Bronchus fibroblast of lung (primary cell): ENCODE measurements around the genes RPTOR and SLC38A10.

DNA sequence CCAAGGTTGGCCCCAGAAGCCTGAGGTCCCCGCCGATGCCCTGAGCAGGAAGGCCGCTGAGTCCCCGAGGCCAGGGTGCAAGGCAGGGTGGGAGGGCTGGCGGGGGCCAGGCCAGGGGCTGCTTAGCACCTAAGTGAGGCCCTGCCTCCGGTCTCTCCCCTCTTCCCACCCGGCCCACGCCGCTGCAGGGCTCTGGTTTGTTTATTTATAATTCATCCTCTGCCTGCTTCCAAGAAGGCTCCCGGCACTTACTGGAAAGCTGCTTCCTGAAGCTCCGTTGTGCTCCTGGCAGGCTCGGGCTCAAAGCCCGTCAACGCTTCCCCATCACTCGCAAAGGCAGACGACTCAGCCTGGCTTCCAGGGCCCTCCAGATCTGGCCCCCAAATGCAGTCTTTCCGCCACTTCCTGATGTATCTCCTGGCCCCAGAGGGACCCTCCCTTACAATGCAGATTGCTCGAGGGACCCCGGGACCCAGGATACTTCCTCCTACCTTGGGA is 26.1 kb downstream of the NPTX1 start:
- RAMPAGE, long total RNA, result no peak

GRCh38 chr17:80456781-80457262 is 19.6 kb downstream of the NPTX1 start:
- RAMPAGE, long total RNA, result no peak

DNA sequence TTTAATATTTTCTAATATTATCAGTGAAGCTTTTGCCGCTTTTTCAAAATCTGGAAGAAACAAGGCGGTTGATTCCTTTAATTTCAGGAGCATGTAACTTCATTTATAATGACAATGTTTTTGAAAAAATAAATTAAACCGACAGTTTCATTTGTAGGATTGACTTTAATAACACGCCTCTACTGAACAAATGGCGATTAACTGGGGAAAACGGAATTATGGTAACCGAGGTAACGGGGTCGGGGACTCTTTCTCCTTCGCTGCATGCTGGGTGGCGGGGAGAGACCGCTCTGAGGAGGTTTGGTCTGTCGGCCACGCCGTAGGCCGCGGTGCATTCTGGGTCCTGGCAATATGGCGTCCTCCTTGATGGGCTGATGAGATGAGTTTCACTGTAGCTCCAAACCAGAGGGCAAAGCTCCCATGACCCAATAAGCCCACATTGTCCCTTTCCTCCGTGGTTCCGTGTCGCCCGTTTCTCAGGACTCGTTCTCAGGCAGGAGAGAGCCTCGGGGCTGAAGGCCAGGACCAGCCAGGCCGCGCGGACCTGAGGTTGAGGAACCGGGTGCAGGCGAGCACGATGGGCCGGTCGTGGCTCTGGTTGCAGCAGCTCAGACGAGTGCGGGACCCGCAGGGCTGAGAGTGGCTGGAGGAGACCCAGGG is at the start of gene RPTOR:
RPTOR (plus strand) TSS at position 341 of the 660 bp plus-strand sequence.
- RAMPAGE, long total RNA, result no peak

DNA sequence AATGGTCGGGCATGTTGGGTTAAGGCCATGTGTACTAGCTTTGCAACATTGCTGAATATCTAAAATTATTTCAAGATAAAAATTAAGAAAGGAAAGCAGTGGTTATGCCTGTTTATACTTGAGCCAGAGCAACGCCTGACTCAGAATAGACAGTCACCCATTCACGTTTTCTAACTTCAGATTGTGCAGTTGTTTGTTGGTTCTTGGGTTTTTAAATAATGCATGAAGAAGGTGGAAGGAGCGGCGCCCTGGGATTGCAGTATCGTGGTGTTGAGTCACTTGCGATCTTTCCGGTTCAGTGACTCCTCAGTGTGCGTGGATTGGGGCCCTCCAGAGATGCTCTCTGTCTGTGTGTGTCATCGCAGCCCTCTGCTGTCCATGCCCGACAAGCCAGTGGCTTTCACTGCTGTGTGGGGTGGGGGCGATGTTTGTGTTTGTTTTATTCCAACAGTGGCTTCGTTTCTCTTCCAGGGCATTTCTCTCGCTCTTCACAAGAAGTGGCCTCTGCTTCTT is 133.9 kb downstream of the RPTOR start:
- RAMPAGE, long total RNA, result no peak

GRCh38 chr17:80725978-80726198 is 181.2 kb downstream of the RPTOR start:
- RAMPAGE, long total RNA, result no peak

DNA sequence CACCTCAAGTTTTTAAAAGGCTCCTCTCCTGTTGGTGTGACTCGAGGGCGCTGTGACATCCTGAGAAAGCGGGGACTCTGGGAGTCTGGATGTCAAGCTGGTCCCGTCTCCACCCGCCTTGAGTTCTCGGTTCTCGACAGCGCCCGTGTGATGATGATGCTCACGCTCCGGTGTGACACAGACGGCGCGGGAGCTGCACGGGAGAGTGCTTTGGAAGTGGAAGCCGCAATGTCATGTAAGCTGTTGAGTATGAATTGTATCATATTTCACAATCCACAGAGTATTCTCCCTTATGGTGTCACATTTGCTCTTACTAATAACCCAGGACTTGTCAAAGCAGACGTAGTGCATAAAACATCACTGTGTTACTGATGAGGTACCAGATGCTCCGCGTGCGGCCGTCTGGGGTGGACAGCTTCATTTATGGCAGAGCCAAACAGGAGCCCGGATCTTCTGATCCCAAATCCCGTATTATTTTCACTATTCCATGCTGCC is 217.5 kb upstream of the CHMP6 start:
- RAMPAGE, long total RNA, result no peak

- RAMPAGE, long total RNA, result no peak
Observed at GRCh38 chr17:80779806-80780873, 211.5 kb upstream of the CHMP6 start.

DNA sequence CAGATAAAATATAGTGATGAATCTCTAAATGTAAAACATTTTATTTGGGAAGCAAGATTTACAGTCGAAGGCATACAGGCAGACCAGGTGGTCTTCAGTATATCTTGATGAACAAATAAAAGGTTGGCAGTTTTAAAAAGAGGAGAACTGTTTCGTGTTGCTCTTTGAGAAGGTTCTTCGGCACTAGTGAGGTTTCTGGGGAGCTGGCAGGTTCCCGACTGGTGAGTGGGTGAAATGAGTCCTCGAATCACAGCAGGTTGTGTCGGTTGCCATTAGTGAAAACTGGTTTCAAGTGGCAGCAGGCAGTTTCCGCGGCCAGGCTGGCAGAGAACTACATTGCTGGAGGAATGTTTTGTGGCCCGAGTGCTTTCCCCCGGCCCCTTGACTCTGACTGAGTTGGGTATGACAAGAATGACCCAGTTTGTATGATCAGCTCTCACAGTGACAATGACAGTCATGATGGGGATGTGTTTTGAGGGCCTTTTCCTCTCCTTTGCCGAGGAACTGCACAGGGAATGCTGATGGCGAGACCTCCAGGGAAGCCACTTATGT is 206.3 kb upstream of the CHMP6 start:
- RAMPAGE, long total RNA, result no peak

DNA sequence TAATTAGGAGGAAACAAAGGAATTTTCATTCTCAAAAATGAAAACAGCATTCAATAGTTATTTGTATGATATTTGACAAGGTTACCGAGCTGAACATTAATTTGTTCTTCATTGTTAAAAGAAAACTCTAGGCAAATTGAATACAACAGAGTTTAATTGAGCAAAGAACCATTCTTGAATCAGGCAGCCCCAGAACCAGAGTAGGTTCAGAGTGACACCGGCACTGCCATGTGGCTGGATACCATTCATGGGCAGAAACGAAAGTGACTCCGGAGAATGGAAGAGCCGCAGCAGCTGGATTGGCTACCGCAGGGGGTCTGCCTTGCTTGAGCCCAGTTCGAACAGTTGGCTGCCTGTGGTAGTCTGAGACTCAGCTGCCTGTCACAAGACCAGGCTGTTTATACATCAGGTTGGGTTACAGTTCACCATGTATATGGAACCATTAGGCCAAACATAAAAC is 205.3 kb upstream of the CHMP6 start:
- RAMPAGE, long total RNA, result no peak

DNA sequence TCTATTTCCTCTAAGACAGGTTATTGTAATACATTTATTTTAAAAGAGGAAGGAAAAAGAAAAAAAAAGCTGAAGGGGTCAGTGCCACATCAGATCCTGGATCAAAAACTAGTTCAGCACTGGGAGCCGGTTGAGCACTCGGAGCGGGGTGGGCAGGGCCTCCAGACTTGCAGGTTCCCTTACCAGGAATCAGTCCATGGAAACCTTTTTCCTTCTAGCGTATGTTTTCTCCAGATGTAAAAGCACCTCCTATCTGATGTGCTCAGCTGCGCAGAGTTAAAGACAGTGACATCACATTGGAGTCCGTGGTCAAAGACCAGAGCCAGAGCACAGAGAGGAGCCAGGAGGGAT is 167.1 kb upstream of the CHMP6 start:
- RAMPAGE, long total RNA, result no peak

DNA sequence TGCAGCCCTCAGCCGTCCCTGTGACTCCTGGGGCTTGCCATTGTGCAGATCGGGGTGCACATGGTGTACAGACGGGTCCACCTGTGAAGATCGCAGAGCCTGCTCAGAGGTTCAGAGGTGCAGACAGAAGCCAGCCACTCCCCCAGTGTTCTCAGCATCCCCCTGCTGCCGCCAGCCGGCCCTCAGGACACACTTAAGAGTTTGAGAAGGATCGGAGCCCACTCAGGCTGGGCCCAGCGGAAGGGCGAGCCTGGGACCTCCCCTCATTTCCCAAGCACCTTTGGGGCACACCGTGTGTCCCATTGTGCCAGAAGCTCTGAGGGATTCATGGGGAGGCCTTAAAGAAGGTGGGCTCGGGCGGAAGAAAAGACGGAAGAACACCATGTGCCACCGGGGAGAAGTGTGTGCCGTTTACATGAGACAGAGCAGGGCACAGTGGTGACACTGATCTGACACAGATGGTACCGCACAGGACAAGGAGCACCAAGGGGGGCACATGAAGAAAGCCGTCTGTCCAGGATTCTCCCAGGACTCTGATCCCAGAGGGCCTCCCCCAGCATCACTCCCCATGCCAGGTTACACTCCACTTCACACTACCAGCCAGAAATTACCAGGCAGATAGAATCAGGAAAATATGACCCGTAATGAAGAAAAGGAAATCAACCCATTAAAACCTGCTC is 128.8 kb upstream of the CHMP6 start:
- RAMPAGE, long total RNA, result no peak

DNA sequence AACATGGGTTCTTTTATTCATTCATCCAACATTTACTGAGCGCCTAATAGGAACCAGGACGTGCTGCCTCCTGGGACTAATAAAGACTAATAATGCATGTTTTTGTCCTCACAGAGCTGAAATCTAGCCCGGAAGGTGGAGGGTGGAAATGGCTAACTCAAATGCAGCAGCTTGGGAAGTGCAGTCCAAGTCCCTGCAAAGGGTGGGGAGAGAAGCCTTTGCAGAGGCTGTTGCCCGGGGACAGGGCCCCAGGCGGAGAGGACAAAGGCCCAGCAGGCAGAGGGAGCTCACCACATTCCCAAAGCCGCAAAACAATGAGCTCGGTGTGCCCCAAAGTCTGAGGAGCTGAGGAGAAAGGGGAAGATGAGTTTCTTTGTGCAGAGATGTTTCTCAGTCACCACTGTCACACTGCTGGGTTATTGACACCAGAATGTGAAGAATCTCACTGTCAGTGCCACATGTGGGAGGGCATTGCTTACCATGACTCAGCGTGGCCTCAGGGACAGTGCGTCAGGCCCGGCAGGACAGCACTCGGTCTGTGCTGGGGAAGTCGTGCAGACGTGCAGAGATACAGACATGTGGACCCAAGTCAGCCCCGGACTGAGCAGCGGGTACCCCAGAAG is 118.2 kb upstream of the CHMP6 start:
- RAMPAGE, long total RNA, result no peak

DNA sequence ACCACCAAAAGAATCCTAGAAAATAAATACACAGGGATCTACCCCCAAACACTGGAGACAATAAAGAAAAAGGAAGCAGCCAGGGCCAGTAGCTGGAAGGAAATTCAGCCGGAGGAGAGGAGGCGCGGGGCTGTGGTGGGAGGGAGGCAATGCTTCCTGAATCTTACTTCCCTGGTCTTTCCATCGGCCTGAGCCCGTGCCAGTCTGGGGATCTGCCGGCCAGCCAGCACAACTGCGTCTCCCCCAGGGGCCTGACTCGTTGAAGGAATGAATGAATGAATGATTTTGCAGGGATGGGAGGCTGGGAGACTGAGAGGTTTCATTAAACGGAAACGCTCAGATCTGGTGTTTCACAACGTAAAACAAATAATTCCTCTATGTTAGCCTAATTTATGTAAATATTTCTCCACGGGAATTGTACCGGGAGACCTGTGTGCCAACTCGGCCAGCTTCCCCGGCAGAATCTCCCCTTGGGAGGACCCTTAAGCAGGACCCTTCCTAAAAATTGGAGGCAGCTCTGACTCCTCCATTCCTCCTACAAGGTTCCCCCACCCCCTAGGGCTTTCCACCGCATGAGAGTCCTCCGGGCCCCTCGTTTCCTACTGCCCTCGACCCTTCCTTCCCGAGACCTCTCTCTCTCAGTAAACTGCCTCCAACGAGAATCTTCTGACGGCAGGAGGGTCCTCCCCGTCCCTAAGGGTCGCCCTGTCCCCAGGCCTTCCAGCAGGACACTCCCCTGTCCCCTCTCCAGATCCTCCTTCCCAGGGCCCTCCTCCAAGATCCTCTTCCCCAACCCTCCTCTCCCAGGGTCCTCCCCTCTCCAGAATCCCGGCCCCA is 1.2 kb upstream of the BAIAP2 start:
- RAMPAGE, long total RNA, result no peak

DNA sequence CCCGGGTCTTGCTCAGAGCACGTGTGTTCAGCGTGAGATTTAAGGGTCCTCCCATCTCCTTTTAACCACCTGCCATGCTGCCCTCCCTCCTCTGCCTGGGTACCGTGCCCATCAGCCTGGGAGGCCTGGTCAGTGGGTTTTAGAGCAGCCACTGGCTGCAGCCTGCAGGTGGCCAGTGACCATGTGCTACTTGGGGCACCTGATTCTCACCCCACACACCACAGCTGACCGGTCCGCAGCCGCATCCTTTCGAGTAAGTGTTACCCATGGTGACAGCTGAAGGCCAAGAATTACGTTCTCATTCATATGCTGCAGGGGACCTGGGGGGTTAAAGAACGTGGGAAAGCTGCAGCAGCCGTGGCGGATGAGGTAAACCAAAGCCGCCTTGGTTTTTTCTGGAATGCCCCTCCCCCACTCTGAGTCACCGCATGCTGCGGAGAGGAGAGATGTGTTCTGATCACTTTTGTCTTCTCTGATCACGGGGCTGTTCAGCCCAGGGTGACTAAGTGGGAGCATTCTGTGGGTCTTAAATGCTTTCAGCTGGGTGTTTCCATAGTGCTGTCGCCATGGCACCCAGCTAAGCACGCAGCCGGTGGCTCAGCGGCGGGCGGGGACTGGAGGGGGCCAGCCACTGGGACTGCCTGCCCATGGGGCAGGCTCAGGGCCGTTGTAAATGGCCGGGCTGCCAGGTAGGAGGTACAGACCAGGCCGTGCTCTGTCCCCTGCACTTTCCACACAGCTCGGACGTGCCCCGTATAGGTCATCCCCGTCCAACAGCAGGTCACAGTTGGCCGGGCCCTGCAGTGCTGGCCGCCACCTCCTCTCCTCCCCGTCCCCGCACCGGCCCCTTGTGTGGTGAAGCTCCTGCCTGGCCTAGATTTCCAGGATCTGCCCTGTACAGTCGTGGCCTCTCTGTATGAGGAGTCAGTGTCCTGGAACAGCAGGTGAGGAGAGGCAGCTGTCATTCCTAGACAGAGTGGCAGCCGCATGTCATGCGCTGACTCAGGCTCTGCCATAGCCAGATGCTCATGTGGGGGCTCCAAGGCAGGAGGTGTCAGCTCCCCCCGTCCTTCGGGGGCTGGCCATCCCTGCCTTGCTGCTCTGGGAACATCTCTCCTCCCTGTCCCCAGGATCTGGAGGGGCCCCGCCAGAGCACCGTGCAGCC is 60.0 kb downstream of the BAIAP2 start:
- RAMPAGE, long total RNA, result no peak

GRCh38 chr17:81097795-81098323 is 62.9 kb downstream of the BAIAP2 start:
- RAMPAGE, long total RNA, result no peak

GRCh38 chr17:81109757-81110195 is 55.5 kb upstream of the PVALEF start:
- RAMPAGE, long total RNA, result no peak

GRCh38 chr17:81154854-81155190 is 10.5 kb upstream of the PVALEF start:
- RAMPAGE, long total RNA, result no peak

DNA sequence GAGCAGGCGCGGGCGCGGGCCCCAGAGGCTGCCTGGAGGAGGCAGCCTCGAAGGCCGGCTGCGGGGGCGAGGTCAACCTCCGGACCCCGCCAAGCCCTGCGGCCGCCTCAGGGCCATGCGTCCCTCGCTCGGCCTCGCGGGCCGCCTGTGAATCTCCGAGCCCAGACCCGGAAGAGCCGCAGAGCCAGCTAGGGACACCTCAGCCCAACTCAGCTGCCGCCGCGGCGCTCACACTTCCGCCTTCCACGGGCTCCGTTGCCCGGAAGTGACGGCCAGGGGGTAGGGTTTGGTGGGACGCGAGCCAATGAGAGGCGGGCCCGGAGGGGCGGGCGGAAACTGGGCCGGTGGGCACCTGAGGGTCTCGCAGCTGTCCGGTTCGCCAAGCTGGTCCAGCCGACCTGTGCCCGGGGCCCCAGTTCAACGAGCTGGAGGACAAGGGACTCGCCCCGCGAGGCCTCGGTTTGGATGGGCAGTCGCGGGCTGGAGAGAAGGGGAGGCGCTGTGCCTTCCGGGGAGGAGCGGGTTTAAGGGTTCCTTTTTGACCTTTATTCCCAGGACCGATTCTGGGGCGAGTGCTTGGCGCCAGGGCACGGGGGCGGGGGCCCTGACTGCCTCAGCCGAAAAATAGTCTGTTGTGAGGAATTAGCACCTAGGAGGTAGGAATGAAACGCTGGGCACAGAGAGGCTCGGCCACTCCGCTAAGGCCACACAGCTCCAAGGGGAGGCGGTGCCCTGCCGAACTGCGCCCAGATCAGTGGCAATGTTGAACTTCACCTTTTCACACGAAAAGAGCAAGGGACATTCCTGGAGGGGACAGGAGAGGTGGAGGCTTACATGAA is at the start of gene SLC38A10:
SLC38A10 (minus strand) TSS at position 238 of the 839 bp plus-strand sequence.
- RAMPAGE, long total RNA, result no peak

DNA sequence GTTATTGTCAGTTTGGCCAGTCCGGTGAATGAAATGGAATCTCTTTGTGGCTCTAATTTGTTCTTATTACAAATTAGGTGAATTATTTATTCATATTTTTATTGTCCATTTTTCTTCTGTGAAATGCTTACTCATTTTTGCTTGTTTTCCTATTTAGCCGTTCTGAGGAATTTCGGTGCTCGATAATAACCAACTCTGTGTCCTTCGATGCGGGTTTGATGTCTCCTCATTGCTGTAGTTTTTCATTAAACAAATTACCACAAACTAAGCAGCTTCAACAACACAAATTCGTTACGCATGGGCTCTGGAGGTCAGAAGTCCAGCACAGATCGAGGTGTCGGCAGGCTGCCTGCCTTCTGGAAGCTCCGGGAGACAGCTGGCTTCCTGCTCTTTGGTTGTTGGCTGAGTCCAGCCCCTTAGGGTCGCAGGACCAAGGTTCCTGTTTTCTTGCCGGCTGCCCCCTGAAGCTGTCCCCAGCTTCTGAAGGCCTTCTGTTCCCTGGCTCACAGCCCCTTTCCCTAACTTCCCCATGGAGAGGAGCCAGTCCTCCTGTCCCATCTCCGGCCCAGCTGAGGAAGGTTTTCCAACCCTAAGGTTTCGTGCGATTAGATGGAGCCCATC is 4.2 kb upstream of the SLC38A10 start:
- RAMPAGE, long total RNA, result no peak

DNA sequence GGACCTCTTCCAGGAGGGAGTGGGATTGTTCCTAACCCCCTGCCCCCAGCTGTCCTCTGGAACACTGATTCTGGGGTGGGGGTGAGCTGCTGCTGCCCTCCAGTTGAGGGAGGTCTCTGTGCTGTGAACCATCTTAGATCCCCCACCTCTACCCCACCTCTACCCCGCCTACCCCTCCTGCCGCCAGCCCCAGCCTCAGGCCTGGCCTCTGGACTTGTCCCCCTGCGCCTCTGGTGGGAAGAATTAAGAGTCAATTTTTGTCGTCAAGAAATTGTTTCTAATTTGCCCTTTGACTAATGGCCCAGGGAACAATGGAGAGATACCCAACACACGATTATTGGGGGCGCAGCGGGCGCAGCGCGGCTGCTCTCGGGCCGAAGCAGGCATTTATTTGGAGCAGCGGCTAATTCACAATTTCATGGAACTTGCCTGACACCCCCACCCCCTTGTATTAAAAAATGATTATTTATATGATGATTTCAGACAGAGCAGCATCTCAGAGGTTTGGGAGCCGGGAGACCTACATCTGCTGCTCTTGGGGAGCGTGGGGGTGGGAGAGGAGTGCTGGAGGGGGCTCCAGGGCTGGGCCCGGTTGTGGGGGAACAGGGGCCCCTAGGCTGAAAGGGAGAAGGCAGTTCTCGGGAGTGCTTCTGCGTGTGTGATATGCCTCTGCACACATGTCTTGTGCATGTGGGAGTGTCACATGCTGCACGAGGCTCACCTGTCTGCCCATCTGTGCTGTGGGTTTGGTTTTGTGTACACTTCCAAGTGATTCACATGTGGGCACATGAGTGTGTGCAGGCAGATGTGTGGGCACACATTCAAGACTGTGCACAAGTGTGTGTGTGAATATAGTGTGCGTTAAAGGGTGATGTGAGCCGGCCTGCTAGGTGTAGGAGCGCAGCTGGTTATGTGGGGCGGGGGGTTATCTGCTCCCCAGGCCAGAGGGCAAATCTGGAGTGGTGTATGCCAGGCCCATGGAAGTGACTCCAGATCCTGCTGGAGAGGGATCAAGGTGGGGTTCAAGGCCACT is 4.2 kb upstream of the BAHCC1 start:
- RAMPAGE, long total RNA, result no peak